Frontal cortex (tissue), 2 donors: Measurements from ENCODE around the genes OPN4, SNCG and MINPP1.

- RAMPAGE, long total RNA: no peak
These were observed 419.5 kb downstream of the GRID1 start for GRCh38 chr10:85946977-85947536.

- RAMPAGE, long total RNA: no peak
These were observed 104.6 kb downstream of the GRID1 start for GRCh38 chr10:86261948-86262399.

- RAMPAGE, long total RNA: no peak
These were observed 75.4 kb downstream of the WAPL start for GRCh38 chr10:86446103-86446622.

GRCh38 chr10:86451107-86451734, 70.4 kb downstream of the WAPL start:
- RAMPAGE, long total RNA: no peak

DNA sequence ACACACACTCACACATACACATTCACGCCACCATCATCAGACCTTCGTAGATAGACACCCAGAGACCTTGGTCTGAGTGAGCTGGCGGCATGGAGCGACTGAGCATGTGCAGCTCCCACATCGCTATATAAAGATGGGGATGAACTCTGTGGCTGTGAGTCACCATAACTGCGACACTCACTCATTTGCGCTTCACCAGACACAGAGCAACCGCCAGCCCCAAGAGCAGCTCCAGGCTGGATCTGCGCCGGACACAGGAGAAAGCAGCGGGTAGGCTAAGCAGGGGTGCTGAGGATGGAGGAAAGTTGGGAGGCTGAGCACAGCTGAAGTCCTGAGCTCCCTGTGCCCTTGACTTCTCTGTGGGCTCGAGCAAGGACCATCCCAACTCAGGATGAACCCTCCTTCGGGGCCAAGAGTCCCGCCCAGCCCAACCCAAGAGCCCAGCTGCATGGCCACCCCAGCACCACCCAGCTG, at the start of gene OPN4:
Gene OPN4, plus strand, starts transcription at position 155 of the 474 bp plus-strand sequence.
- RAMPAGE, long total RNA: no peak

DNA sequence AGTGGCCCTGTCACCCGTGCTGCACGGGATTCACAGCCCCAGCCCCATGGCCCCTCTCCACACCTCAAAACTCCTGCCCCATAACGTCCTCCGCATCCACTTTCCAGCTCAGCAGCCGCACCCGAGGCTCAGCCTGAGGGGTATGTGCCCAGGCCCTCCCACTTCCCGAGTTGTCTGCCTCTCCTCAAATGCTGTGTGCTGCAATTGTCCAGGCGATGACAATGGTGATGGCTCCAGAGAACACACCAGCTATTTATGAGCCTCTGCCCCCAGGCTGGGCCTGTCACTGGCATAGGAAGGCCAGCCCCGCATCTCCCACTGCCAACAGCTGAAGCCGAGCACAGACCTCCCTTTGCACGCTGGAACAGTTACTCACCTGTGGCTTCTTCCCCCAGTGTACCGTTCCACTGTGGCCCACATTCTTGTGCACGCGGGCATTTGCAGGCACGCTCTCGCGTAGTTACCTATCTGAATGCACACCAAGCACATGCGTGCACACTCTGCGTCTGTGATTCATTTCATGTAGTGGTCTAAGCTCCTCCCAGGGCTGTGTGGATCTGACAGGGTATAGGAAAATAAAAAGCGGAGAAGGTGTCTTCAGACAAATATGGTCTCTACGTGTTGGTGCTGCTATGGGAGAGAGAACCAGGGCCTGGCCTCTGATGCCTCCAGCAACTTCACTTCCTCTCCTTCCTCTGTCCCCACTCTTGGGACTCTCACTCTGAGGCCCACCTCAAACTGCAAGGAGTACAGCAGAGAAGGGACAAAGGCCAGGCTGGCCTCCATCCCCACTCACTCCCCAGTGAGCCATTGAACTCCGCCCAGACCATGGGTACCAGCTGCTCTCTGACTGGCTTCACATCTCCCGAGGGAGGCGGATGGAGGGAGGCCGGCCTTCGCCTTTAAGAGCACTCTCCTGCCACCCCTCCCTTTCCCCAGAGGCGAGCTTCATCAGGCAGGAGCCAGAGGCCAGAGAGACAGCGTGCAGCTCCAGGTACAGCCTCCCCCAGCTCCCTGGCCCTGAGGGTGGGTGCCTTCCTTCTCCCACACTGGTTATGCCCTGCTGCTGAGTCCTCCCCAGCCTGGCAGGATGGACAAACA, 2.1 kb upstream of the LDB3 start:
- RAMPAGE, long total RNA: no peak

- RAMPAGE, long total RNA: no peak
These were observed 491 bp upstream of the LDB3 start for GRCh38 chr10:86667848-86668192.

DNA sequence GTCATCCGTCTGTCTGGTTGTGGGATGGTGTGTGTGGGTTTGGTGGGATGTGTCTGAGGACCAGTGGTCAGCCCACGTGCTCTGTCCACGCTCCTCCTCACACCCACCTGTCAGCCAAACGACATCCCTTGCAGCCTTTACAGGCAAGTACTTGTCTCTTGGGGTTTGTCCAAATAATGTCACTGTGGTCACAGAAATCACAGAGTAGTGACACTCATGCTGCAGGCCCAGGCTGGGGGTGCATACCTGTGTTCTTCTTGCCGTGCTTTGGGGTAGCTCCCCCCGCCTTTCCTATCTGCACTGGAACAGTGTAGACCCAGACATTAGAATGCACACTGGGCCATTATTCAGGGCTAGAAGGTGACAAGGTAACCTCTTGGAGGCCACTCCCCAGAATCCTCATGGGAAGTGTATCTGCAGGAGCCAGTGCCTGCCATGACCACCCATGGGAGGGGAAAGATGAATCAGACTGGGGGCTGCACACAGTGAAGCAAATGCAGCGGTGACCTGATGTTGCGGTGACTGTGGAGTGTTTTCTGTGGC, 21.1 kb downstream of the LDB3 start:
- RAMPAGE, long total RNA: no peak

DNA sequence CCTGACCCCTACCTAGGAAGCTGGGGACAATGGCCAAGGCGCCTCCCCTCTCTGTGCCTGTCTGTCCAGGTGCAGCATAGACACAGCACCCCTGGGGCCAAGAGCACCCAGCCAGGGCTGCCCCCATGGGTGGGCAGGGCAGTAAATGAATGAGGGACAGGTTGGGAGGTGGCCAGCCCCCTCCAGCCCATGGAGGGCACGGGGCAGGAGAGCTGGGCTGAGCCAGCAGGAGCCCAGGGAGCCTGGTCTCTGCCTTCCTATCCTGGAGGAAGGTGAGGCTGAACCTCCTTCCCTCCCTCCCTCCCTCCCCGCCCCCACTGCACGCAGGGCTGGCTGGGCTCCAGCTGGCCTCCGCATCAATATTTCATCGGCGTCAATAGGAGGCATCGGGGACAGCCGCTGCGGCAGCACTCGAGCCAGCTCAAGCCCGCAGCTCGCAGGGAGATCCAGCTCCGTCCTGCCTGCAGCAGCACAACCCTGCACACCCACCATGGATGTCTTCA, at the start of gene SNCG:
Gene SNCG, plus strand, starts transcription at position 392 of the 503 bp plus-strand sequence.
- RAMPAGE, long total RNA: no peak

GRCh38 chr10:87083733-87084266, 10.8 kb downstream of the GLUD1 start:
- RAMPAGE, long total RNA: no peak

DNA sequence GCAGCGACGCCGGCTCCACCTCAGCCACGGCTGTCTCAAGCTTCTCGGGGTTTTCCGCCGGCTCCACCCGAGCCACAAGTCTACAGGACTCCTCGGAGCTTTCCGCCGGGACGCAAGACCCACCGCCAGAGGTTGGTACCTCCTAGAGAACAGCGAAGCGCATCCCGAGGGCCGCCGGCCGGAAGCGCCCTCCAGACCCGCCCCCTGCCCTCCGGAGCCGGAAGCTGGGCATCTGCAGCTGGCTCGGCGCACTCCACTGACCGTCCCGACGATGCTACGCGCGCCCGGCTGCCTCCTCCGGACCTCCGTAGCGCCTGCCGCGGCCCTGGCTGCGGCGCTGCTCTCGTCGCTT, at the start of gene MINPP1:
Gene MINPP1, plus strand, starts transcription at position 249 of the 352 bp plus-strand sequence.
- RAMPAGE, long total RNA: no peak

- RAMPAGE, long total RNA: no peak
These were observed 33.6 kb downstream of the MINPP1 start for GRCh38 chr10:87538255-87538695.

GRCh38 chr10:87664094-87664293, 4.3 kb downstream of the PAPSS2 start:
- RAMPAGE, long total RNA: no peak

- RAMPAGE, long total RNA: no peak
These were observed 10.7 kb downstream of the PAPSS2 start for GRCh38 chr10:87670243-87670837.

GRCh38 chr10:87860249-87860504, 3.2 kb downstream of the KLLN start:
- RAMPAGE, long total RNA: no peak

GRCh38 chr10:88041958-88043286, 179.0 kb downstream of the PTEN start:
- RAMPAGE, long total RNA: no peak

GRCh38 chr10:88254037-88254696, 329.0 kb downstream of the RNLS start:
- RAMPAGE, long total RNA: no peak

DNA sequence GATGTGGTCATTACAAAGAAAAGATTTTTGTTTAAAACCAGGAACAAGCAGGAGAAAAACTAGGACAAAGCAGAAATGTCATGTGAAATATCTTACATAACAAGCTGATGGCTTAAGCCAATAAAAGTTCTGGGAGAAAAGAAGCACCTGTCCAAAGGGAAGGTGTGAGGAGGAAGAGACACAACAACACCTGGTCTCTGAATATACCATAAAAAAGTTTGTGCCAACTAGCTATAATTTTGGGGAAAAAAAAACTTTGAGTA, 85.5 kb downstream of the RNLS start:
- RAMPAGE, long total RNA: no peak

DNA sequence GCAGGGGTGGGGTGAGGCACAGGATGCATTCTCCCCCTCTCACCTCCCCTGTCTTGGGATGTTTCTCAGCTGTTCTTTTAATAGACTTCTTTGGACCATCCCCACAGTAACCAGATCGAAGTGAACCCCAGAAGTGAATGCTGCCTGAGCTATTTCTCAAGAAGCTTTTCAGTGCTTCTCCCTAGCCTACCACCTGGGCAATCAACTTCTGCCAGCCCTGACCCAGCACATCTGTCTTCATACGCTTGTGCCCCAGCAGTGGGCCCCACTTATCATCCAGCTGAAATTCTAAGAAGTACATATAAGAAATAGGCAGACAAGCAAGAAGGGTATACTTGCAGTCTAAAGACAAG, 83.6 kb downstream of the RNLS start:
- RAMPAGE, long total RNA: no peak

- RAMPAGE, long total RNA: no peak
These were observed 10.8 kb downstream of the ANKRD22 start for GRCh38 chr10:88840709-88841306.